Hematopoietic multipotent progenitor cell (in vitro differentiated cells): ENCODE measurements around the genes PRKD1 and GPR33.

GRCh38 chr14:28765883-28766728 is 481 bp upstream of the FOXG1 start:
- CAGE, long polyA plus RNA: no peak

GRCh38 chr14:29584943-29585530 is 342.6 kb downstream of the PRKD1 start:
- CAGE, long polyA plus RNA: no peak

DNA sequence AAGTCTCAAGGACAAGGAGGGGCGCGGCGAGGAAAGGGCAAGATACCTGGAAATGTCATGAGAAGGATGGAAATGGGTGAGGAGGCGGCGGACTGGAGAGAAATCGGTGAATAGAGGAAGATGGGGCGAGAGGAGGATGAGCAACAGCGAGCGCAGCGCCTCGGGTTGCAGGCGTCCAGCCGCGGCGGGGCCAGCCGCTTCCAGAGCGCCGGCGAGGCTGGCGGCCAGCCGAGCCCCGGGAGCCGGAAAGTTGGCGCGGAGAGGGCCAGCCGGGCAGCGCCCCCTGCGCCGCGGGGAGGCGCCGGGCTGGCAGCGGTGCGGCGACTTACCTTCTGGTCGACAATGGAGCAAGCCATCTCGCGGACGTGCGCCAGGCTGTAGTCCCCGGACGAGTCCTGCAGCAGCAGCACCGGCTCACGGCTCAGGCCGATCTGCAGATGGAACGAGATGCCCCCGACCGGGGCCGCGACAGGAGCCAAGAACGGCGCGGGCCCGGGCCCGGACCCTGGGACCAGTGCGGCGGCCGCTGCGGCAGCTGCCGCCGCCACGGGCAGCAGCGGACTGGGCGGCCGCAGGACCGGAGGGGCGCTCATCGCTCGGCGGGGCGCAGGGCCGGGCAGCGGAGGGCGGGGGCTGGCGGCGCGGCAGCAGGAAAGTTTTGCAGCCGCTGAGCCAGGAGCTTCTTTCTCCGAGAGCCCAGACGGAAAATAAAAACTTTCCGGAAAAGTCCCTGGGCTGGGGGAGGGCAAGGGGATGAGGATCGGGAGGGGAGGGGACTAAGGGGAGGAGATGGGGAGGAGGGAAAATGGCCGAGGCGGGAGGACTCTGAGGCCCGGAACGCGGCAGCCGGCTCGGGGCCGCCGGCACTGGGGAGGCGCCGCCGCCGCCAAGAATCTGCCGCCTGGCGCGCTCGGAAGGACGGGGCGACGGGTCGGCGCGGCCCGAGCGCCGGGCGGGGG is at the start of gene PRKD1:
Gene PRKD1 (minus strand): TSS at position 928 of the 959 bp plus-strand sequence.
- CAGE, long polyA plus RNA: no peak

DNA sequence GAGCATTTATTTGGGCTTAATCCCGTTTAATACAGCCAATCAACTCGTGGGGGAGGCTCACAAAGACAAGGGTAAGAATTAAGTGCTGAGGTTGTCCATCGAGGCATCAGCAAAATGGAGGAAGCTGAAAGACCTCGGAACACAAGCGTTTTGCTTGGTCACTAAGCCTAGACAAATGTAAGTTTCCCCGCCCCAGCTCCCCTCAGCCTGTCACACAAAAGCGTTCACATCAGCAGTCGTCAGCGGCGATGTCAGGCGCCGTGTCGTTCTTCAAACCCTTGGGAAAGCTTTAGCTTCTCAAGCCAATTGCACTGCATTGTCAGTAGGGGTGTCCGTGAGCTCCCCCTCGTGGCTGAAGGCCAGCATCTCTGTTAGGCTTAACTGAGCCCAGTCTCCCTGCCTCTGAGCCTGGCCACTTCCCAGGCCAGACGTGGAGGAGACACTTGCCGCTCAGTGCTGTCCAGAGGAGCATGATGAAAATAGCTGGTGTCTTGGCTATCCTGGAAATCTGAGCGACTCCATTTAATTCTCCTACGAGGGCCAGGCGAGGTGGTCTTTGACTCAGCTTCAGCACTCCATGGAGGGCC is 288.3 kb upstream of the G2E3 start:
- CAGE, long polyA plus RNA: no peak

- CAGE, long polyA plus RNA: no peak
These were observed 18.6 kb downstream of the G2E3 start for GRCh38 chr14:30577395-30578059.

DNA sequence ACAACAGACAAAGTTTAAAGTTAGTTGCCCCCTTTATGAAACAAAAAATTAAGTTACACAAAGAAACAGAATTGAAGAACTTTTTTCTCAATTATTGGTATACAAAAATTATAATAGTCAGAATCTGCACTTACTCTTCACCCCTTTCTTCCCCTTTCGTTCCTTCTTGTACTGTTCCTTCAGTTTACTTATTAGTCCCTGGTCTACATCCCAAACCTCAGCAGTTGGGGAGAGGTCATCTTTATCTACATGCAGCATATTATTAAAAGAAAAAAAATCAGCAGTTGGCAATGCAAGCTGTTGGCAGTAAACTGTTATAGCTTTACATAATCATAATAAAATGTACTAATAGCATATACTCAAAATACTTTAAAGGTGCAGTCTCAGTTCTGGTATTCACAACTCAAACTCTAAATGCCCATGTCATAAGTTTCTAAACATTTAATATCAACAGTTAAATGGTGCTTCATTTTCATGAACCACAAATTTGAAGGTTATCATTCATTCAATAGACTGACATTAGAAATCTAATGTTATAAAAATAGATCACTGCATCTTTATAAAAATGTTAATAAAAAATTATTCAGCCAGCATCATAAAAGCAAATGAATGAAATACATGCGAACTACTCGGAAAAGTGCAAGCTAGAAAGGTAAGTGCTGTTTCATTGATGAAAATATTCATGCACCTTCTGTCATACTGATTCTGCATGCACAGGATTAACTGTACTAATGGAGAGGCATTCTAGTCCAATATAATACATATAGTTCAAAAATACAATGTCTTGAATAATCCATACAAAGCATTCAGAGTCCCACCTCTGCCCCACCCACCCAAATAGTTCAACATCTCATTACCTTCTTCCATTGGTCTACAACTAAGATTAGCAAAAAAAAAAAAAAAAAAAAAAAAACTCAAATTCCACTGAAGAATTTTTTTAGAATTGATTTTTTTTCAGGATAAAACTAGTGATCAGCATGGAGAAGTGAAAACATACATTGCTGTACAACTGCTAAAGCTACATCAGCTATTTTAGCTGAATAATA is 55.0 kb downstream of the COCH start:
- CAGE, long polyA plus RNA: no peak

- CAGE, long polyA plus RNA: no peak
These were observed 62.0 kb downstream of the COCH start for GRCh38 chr14:30936254-30936786.

DNA sequence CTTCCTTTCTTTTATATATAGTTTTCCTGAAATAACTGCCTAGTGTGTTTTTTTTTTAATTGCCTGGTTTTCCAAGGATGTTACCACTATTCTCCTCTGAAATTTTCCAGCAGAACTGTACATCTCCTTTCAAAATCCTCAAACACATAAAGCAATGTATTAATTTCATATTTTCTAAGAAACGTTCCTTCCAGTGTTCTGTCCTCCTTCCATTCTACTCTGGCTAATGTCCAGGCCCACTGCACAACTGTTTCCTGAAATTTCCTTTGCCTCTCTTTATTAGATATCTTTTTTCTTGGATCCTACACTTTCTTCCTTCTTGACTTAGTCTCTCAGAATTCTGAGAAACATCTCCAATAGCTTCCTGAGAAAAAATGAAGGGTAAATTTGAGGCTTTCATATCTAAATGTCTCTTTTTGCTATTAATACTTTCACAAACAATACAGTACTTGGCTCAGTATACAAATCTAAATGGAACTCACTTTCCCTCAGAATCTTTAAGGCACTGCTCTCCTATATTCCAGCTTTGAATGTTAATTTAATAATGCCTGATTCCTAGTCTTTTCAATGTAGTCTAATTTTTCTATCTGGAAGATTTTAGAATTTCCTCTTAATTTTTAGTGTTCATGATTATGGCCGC is 65.7 kb downstream of the COCH start:
- CAGE, long polyA plus RNA: no peak

- CAGE, long polyA plus RNA: no peak
These were observed 72.6 kb downstream of the COCH start for GRCh38 chr14:30946927-30947340.

DNA sequence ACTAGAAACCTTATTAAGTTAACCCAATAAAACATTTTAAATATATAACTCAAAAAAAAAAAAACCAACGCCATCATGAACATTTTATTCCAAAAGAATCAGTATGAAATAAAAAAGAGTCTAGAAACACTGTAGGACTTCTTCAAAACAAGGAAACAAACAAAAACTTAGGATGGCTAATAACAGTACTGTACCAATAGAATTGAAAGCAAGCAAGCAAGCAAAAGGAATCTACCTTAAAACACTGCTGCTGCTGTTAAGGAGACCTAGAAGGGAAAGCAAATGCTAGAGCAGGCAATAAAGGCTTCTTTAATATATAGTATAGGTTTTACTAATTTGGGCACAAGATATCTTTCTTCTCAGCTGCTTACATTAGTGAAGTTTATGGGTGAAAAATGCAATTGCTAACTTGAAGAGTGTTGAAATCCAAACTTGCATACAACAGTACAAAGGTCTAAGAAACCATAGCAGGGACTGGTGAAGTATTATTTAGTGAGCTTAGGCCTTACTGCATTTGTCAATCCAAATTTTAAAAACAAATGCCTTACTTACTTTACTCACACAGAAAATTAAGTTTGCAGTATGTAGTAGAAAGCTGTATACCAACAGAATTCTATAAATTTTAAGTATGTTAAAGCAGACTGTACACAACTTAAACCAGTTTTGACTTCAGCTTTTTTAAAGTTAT is 1.5 kb upstream of the AP4S1 start:
- CAGE, long polyA plus RNA: no peak

DNA sequence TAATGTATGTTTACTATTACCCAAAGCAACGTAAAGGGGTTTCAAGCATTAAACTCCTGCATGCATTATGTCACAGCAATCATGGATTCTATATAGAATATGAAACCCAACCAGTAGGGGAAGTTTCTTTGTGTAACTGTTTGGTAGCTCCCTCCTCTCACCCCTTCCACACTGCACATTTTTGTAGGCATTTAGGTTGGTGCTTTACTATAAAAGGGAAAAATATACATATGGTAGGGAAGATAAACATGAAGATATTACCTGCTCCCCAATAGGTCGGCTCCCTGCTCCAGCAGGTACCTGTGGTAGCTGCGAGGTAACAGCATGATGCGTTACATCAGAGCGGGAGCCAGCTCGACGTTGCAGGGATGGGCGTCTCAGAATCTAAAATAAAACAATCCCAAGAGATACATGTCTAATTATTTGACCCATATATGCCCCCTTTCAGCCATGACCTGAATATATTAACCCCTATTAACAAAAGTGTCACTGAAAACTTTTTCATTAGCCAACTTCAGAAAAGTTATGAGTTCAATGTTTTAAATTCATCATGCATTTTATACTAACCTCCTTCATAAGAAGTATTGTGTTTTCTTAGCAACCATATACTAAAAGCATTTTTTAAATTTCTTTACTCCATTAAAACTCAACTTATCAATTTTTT is 86.3 kb downstream of the HECTD1 start:
- CAGE, long polyA plus RNA: no peak

GRCh38 chr14:31133147-31133901 is 74.3 kb downstream of the HECTD1 start:
- CAGE, long polyA plus RNA: no peak

DNA sequence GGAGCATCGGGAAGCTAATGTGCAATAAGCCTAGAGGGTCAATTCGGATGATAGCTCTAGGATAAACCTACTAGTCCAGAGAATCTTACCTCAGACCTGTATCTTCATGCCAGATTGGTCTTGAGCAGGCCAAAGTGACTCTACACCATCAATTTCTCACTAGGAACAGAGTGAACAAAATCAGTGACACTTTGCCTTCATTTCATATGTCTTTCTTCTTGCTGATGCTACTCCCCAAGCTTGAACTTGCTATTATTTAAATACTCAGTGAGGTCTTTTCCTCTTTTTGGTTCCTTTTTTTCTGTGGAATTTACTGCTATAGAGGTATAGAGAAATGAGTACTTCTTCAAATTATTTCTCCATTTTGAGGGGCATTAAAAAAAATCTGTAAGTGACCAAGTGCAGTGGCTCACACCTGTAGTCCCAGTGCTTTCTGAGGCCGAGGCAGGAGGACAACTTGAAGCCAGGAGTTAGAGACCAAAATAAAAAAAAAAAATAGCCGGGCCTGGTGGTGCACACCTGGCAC is at the start of gene GPR33:
Gene GPR33 (minus strand): TSS at position 232 of the 526 bp plus-strand sequence.
- CAGE, long polyA plus RNA: no peak

- CAGE, long polyA plus RNA: no peak
These were observed 123.9 kb downstream of the NUBPL start for GRCh38 chr14:31685047-31685657.

DNA sequence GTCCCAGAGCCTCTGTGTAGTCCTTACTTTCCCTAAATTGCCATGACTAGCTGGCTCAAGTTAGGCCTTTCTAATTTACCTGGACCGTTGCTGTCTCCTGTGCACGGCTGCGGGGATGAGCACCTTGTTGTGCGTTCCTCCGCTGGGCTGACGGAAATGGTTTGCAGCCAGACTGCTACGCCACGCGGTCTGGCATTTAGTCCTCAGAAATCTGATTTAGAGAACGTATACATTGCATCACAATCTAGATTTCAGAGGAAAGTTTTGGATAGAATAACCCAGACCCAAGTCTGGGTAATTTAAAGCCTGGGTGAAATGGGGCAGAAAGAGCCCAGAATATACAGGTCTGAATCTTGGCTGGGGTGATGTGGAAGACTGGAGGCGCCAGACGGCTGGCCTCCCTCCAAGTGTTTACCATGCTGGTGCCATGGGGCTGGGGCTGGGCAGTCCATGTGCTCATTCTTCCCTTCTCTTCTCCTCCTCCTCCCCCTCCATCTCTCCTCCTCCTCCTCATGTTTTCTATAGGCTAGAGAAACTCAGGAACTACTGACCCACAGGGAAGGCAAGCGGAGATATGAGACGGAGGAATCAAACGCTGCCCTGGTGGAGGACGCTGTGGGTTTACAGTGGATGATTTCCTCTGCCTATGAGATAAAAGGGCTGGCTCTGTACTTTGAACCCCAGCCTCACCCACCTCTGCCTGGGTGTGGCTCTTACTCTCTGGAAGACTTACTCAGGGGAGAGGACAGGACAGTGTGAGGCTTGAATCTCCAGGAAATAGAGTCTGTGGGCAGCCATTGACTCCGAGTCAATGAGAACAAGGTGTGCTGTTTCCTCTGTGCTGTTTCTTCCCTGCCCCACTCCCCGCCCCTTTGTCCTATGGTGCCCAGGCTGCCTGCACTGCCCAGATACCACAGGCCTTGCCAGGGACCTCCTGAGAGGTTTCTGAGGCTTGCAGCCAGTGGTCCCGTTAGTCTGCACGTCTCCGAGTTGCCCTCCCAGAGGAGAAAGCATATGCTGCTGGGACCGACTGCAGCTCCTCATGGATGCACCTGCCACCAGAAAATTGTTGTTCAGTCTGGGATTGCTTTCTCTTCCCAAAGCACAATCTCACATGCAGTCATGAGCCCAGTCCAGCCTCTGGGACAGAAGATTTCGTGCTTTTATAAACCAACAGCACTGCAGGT is 132.8 kb upstream of the ARHGAP5 start:
- CAGE, long polyA plus RNA: no peak

- CAGE, long polyA plus RNA: no peak
These were observed 126.4 kb upstream of the ARHGAP5 start for GRCh38 chr14:31950773-31951092.

DNA sequence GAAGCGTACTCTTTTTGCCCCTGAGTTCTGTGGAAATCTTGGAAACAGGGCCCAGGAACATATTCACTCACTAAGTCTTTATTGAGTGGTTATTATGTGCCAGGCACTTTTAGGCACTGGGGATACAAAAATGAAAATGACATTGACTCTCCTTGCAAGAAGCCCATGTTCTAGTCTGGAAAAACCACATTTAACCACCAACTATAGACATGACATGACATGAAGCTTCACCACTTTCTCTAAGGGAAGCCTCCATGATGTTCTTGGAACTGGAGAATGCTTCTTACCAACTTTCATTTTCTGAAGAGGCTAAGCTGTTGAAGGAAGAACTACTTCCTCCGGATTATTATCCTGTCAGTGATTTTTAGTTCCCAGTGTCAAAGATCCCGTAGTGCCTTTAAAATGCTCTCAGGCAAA is 110.4 kb upstream of the ARHGAP5 start:
- CAGE, long polyA plus RNA: no peak

GRCh38 chr14:31993505-31993813 is 83.6 kb upstream of the ARHGAP5 start:
- CAGE, long polyA plus RNA: no peak

DNA sequence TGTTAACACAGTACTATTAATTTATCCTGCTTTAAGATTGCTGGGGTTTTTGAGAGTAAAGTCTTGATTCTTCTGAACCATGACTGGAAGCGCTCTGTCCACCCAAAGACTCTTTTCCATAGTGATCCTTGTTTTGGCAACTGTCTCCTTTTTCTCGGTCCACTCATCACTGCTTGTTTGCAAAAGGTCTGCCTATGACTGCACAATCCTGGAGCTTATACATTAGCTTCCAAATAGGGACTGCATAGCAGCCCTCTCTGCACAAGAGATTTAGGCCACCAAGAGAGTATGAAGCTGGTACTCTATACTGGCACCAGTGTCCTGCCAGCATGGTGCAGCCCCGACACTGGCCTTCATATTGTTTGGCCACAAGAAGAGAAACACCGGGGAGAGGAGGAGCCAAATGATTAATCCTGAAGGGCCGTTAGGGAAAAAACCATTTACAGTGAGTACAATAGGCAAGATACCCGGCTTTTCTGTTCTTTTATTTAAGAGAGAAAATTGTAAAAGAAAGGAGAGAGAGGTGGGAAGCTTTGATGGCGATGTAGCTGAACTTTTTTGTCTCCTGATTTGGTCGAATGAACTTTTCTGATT is 99.1 kb downstream of the AKAP6 start:
- CAGE, long polyA plus RNA: no peak

DNA sequence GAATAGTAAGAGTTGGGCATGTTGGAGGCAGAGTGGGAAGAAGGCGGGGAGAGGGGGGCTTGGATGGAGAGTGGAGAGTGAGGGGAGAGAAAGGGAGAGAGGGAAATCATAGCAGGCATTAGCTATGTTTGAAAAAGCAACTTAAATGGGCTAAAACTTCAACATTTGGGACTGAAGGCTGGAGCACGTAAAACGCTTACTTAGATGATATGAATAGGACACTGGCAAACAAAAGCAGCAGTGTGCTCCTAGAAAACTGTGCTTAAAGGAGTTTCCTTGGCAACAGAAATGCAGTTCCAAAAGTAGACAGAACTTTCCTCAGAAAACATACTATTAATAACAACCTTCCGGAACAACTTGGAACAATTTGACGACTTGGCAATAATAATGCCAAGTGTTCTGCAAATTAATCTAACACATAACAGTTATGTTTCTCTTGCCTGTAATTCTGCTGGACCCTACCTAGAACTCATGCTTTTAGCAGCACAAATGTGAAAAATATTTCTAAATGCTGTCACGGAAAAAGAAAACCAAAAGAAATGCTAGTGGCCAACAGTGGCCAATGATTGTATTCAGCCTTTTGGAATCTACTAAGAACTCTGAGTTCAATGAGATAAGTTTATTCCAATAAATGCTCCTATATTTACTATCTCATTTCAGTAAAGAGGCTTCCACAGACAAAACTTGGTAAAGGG is 235.4 kb upstream of the NPAS3 start:
- CAGE, long polyA plus RNA: no peak